Endothelial cell (in vitro differentiated cells): ENCODE measurements around a stretch of chr1.

DNA sequence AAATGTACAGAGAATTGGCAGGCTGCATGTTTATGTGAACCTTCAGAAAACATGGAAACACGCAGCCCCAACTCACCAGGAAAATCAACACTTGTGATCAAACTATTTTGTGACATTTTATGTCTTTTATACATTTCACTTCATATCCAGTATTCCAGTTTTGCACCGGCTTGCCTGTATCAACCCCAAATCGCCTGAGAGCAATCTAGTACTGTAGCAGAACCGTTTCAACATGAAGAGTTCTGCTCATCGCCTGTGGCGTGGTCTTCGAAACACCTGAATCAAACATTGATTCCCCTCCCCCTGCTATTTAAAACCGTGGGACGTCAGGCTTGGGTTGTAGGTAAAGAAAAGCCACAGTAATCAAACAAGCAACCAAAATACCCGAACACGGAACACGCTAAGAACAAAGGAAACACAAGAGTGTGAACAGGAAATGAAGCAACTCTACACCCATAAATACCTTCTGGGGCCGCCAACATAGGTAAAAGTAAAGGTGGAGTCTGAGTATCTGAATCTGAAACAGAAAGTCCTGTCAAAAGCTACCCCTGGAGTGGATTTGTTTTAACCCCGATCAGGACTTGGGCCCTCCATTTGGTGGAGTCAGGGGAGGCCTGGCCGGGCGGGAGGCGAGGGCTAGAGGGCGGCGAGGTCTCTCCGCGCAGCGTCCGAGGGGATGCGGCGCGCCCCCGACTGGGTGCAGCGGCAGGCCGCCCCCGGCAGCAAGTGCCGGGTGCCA, 24.8 kb downstream of the PPIAL4G start:
- PRO-cap, result bidirectional peak, plus-strand start at position 487 of the sequence, minus-strand start at position 353 of the sequence

- PRO-cap, result no peak
Measured at GRCh38 chr1:148951350-148951651, 107.1 kb downstream of the PDE4DIP start.

DNA sequence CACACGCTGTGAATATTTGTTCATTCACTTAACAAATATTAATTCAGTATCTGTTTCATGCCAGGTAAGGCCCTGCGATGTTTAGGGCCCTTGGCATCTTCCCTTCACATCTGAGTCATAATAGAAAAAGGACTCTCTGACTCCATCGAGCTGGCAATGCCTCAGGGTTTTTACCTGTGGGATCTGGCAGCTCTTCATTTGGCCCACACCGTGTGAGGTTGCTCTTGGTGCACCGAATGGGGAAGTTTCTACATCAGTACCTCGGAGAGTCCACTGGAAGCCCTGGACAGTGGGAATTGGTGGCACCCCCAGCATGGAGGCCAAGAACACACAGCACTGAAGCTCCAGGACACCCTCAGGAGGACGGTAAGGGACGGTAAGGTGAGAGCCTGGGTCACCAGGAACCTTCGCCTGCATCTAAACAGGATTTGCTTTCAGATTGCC, 5.1 kb downstream of the NBPF9 start:
- PRO-cap, result no peak

GRCh38 chr1:149228205-149228994, 125.0 kb upstream of the NBPF9 start:
- PRO-cap, result no peak

DNA sequence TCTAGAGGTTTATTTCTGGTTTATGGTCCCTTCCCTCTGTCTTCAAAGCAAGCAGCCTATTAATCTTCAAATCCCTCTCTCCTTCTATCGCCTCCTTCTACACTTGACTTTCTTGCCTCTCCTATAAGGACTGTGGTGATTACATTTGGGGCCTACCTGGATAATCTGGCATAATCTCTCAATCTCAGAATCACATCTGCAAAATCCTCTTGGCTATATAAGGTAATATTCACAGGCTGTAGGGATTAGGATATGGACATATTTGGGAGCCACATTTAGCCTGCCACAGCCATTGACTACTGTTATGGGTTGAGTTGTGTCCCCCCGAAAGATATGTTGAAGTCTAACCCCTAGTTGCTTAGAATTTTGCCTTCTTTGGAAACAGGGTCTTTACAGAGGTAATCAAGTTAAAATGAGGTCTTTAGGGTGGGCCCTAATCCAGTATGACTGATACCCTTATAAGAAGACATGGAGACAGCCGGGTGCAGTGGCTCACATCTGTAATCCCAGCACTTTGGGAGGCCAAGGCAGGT, 3.7 kb upstream of the H2AC19 start:
- PRO-cap, result no peak

- PRO-cap, result no peak
Measured at GRCh38 chr1:149851339-149852272, 745 bp downstream of the H2AC19 start.

DNA sequence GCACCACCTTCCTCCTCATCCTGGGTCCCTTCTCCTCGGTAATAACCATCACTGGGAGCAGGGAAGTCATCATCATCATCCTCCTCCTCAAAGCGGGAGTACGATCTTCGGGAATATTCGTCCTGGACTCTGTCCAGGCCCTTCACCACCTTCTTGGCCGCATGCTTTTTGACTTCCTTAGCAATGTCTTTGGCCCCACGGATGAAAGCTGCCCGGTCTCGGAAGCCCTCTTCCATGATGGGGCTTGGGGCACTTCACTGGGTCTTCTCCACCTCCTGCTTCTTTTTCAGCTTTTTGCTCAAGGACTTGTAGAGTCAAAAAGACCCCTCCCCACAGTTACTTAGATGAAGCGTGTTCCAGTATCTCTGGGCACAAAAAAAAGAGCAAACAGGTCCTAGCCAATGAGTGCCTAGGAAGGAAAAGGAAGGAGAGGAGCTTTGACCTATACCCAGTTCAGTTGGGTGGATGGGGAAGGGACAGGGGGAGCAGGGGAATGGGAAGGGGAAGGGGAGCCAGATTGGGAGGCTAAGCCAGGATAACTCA, 4.0 kb downstream of the SV2A start:
- PRO-cap, result no peak

DNA sequence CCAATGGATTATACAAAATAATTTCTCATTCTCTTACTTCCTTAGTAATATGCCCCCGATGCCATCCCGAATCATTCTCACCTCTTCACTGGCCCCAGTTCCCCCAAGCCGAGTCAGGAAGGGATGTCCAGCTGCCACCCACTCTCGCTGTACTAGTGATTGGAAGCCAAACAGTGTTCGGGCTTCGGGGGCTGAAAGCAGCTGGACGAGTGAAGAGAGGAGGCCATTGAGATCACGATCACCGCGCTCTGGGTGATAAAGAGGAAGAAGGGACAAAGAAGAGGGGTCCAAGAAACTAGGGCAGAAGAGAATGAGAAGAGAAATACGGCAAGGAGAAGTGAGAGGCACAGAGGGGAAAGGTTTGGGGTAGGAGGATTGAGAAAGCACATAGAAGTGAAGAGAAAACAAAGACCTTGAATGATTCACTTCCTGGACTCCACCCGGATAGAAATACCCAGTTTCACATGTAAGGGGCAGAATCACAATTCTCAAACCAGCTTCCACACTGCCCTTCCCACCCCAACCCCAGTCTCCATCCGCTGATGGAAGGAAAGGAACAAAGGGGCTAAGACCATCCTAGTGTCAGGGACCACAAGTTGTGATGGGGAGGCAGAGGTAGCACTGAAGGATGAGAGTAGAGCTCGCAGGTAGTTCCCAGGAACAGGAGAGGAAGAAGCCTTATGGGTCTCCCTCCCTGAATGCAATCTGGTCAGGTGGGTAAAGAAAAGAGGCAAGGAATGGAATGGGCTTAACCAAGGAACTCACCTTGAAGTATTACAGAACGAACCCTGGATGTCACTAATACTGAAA, 3.8 kb upstream of the SF3B4 start:
- PRO-cap, result no peak

DNA sequence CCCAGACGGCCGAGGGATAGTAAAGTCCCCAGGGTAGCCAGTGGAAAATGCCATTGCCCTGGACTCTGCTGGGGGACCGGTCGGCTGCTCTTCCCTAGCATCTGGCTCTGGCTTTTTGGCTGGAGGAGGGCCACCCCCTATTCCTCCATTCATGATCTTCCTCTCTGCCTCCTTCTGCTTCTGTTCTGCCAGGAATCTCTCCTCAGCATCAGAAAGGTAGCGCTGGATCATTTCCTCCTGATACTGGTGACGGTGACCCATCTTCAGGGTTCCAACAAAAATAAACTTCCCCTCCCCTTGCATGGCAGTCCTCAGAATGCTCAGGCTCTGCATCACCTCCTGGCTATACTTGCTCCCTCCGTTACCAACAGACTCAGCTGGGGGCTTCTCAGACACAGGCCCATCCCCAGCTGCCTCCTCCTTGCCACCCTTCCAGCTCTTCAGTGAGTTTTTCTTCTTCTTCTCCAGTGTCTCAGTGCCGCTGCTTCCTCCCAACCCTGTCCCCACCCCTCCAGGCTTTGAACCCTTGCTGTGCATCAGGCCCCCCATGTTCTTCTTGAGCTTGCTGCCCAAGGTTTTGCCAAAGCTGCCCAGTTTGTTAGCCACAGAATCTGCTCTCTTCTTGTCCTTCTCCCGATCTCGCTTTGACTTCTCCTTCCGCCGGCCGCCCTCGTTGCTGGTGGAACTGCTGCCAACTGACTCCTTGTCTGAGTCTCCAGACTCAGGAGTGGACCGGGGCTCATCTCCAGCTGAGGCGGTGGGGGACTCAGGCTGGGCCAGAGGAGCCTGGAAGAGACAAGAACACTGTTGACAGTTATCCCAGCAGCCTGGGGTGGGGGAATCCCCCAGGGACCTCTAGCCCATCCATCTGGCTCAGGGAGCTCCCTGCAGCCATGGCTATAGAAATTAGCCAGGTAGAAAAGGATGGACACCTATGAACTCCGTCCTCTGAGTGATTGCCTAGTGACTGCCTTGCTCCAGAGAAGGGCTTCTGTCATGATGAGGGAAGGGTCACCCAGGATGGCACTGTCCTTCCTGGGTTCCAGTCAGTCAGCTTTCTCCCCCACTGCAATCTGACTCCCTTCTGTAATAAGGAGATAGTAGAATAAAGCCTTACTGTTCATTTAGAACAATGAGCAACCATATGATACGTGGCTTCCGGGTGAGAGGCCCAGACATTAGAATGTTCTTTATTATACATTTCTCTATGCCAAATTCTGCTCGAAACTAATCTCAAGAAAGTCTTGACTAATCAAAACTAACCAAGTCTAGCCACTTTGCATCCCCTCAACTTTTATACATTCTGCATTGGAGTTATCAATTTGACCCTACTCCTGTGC, 8.1 kb upstream of the MTMR11 start:
- PRO-cap, result no peak

GRCh38 chr1:150065433-150065957, 2.1 kb upstream of the VPS45 start:
- PRO-cap, result no peak

GRCh38 chr1:150161734-150162525, 12.2 kb downstream of the PLEKHO1 start:
- PRO-cap, result no peak

GRCh38 chr1:150164631-150165313, 15.1 kb downstream of the PLEKHO1 start:
- PRO-cap, result no peak

DNA sequence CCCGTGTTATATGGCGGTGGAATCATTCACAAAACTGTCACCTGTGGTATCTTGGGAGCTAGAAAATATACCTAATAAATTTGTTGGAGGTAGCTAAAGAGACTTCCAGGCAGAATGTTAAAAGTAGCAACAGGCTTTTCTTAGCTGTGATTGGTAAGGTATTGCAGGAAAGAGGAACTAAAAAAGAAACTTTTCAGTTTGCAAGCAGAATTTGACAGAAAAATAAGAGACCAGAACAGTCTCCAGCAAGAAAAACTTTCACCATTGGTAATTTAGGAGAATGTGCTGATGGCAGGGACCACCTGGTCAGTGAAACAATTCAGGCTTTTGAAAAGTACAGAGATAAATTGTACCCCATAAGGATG, 15.6 kb downstream of the PLEKHO1 start:
- PRO-cap, result no peak

- PRO-cap, result bidirectional peak, plus-strand start at chr1:150273441, minus-strand start at chr1:150273336
Measured at GRCh38 chr1:150273018-150273799, 619 bp downstream of the C1orf54 start.

DNA sequence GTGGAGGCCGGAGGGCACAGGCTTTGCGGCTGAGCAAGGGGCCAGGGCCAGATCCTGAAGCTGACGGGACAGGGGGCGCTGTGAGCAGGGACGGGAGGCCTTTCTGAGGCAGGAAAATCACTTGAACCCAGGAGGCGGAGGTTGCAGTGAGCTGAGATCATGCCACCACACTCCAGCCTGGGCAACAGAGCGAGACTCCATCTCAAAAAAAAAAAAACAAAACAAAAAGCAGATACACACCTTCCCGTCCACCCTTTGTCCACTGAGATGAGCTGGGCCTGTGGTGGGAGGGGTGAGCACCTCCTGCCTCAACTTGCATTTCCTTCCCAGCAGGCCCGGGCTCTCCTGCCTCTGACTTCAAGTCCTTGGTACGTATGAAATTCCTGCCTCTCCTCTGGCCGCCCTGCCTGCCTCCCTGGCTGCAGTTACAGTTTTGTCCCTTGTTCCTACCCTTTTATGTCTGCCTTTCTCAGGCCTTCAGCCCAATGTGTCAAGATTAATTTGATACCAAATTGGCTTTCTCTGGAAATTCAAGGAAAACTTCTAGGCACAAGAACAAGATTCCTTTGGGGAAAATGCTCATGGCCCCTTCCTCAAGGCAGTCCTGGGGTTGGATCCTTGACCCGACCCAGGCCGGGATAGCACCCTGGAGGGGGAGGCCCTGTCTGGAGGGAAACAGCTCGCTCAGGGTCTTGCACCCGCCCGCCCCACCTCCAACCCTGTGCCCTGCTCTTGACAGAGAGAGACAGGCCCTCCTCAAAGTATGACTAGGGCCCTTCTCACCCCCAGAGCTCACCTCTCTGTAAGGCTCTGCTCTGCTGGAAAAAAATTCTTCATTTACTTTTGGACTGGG, 11.2 kb upstream of the ADAMTSL4 start:
- PRO-cap, result bidirectional peak, plus-strand start at position 377 of the sequence, minus-strand start at position 280 of the sequence

DNA sequence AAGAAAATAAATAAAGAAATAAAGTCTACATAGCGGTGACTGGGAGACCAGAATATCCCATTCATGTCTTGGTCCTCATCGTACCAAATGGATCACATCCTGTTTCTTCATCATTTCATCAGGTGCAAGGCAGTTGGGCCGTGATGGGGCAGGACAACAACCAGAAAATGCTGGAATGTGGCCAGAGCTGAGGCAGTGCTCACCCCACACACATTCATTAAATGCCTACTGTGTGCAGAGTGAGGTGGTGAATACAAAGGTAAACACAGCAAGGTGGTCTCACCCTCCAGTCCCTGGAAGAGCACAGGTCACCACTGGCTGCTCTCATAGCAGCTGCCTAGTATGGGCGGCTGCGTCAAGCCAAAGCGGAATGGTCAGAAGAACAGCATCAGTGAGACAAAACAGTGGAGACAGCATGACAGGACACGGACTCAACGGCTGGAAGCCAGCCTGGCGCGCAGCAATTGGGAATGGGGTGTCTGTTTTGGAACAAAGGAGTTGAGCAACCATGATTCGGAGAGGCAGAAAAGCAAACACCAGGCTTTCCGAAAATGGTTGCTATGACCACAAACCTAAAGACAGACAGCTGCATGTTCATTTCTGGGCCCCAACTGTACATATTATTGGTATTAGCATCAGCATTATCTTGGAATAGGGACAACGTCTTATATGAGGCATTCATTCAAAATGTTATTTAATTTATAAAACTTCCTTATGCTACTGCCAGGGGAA, 5.6 kb upstream of the ADAMTSL4 start:
- PRO-cap, result no peak

DNA sequence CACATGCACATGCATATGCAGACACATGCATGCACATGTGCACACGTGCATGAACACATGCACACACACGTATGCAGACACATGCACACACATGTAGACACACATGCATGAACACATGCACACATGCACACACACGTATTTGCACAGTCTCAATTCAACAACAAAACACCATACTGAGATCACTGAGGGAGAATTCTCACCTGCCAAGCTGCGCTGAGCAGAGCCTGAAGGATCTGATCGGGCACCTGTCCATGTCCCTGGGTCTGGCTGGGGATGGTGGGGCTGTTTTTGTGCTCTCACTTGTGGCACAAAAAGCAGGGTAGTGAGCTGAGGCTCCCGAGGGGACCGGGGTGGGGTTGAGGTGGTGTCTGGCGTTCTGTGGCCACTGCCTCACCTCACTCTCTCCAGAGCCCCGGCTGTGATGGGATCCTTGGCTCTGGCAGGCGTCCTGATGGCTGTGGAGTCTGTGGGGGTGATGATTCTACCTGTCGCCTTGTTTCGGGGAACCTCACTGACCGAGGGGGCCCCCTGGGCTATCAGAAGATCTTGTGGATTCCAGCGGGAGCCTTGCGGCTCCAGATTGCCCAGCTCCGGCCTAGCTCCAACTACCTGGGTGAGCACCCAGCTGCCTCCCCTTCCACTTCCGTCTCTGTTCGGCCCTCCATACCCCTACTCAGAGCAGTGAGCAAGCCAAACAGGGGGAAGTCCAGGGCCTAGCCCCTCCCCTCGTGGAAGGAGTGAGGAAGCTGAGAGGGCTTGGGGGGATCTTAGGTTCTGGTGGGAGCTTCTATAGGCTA, 6.7 kb downstream of the ADAMTSL4 start:
- PRO-cap, result no peak

GRCh38 chr1:150558839-150559619, 9.8 kb downstream of the ADAMTSL4 start:
- PRO-cap, result bidirectional peak, plus-strand start at chr1:150559127, minus-strand start at chr1:150559002

DNA sequence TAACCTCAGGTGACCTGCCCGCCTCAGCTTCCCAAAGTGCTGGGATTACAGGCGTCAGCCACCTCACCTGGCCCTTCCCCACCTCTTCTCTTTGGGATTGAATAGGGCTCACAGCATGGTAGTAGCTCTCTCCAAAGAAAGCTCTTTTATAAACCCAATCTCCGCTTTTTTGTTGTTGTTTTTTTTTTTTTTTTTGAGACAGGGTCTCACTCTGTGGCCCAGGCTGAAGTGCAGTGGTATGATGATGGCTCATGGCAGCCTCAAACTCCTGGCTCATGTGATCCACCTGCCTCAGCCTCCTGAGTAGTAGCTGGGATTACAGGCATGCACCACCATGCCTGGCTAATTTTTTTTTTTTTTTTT, 24.1 kb downstream of the ENSA start:
- PRO-cap, result no peak

GRCh38 chr1:150614041-150614498, 15.3 kb downstream of the ENSA start:
- PRO-cap, result no peak